Measurements from ENCODE around the genes BAX and PRRG2.

- PRO-cap, 2 experiments, result peak in 2 of 2 experiments; most common plus-strand start chr19:48873158 (in 2)
Observed at GRCh38 chr19:48873126-48873649, 967 bp downstream of the PPP1R15A start.

GRCh38 chr19:48891484-48892455, 6.8 kb downstream of the TULP2 start:
- PRO-cap, 2 experiments, result no peak in any of the 2 experiments

DNA sequence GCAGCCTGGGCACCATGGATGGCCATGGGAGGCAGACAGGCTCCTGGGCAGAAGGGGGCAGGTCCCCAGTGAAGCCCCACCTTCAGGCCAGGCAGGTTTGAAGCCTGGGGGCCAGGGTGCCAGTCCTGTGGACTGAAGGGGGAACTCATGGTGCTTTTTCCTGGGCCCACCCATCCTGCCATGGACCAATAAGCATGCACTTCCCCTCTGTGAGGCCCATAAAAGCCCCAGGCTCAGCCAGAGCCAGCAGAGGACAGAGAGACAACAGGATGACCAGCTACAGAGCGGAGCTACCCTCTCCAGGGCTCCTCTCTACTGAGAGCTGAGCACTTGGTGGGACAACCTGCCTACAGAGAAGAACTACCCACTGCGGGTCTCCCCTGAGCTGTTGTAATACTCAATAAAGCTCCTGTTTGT, 7.6 kb upstream of the BAX start:
- PRO-cap, 2 experiments, result no peak in any of the 2 experiments

GRCh38 chr19:48953822-48954375, 776 bp upstream of the BAX start:
- PRO-cap, 2 experiments, result no peak in any of the 2 experiments

- PRO-cap, 2 experiments, result peak in 2 of 2 experiments; most common plus-strand start chr19:48954903 (in 2); most common minus-strand start chr19:48954693 (in 1)
Observed at GRCh38 chr19:48954376-48955554, at the start of gene BAX. TSS of gene BAX (plus strand) at chr19:48954875.

GRCh38 chr19:49073705-49074350, 1.3 kb upstream of the KCNA7 start:
- PRO-cap, 2 experiments, result no peak in any of the 2 experiments

GRCh38 chr19:49127734-49128774, 8.7 kb downstream of the PPFIA3 start:
- PRO-cap, 2 experiments, result peak in 2 of 2 experiments; most common plus-strand start chr19:49128230 (in 1); most common minus-strand start chr19:49128079 (in 2)

DNA sequence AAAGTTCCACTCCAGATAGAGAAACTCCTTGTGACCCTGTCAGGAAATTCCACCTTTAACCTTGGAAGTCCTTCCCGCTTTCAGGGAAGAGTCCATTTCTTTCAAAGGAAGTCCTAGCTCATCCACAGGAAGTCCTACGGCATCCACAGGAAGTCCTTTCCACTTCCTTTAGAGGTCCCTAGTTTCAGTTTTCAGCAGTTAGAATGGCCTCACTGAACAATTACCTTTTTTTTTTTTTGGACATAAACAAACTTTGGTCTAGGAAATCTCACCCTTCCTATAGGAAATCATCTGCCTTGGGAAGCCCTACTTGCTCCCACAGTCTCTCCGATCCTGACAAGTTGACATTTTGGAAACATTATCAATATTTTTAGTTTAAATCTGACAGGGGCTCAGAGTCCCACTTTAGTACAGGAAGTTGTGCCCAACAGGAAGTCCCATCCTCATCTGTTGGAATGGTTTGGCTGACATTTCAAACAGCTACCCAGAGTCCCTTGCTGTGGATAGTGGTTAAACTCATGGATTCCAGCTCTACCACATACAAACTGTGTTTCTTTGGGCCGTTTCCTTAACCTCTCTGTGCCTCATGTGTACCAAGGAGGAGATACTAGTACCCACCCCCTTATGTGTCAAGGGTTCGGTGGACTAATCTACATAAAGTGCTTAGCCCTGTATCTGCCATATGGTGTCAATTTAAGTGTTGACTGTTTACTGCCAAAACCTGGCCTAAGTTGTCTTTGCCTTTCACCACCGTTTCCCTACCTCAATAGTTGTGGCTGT, 31.9 kb downstream of the TRPM4 start:
- PRO-cap, 2 experiments, result no peak in any of the 2 experiments

DNA sequence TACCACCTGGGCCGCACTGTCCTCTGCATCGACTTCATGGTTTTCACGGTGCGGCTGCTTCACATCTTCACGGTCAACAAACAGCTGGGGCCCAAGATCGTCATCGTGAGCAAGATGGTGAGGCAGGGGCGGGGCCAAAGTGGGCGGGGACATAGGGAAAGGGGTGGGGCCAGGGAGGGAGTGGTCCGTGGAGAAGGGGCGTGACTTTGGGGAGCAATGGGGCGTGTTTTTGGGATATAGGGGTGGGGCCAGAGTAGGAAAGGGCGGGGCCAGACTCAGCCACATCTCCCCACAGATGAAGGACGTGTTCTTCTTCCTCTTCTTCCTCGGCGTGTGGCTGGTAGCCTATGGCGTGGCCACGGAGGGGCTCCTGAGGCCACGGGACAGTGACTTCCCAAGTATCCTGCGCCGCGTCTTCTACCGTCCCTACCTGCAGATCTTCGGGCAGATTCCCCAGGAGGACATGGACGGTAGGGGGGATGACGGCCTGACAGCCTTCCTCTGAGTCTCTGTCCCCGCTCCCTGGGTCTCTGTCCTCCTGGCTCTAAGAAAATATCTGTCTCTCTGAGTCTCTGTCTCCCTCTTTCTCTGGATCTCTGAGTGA, 42.8 kb downstream of the TRPM4 start:
- PRO-cap, 2 experiments, result peak in 1 of 2 experiments; most common plus-strand start position 251 of the sequence (in 1)

DNA sequence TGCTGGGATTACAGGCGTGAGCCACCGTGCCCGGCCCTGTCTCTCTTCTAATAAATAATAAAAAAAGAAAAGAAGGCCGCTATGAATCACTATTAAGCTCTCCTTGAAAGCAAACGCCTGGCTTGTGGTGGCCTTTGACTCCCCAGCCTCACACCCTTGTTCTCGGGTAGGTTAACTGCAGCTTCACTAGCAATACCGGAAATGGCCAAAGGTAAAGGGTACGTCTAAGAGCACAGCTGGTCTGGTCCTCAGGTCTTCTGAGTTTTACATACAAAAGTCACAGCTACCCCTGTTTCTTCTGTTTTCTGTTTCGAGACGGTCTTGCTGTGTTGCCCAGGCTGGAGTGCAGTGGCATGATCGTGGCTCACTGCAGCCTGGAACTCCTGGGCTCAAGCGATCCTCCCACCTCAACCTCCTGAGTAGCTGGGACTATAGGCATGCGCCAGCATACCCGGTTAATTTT, 67.9 kb downstream of the TRPM4 start:
- PRO-cap, 2 experiments, result no peak in any of the 2 experiments

DNA sequence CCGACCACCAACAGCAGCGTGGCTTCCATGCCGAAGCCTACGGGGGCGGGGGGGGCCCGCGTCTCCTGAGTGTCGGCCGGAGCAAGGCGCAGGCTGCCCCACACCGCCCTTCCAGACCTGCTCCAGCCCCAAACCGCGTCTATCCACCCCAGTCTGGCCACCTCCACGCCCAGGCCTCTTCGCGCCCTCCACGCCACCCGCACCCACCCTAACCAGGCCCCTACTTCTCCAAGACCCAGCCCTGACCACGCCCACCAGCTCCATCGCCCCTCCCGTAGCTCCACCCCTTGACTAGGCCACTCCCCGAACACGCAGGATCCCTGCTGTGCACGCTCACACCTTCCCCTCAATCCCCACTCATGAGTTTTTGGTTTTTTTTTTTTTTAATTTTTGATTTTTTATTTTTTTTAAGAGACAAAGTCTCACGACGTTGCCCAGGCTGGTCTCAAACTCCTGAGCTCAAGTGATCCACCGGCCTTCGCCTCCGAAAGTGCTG, 6.3 kb downstream of the GFY start:
- PRO-cap, 2 experiments, result no peak in any of the 2 experiments

DNA sequence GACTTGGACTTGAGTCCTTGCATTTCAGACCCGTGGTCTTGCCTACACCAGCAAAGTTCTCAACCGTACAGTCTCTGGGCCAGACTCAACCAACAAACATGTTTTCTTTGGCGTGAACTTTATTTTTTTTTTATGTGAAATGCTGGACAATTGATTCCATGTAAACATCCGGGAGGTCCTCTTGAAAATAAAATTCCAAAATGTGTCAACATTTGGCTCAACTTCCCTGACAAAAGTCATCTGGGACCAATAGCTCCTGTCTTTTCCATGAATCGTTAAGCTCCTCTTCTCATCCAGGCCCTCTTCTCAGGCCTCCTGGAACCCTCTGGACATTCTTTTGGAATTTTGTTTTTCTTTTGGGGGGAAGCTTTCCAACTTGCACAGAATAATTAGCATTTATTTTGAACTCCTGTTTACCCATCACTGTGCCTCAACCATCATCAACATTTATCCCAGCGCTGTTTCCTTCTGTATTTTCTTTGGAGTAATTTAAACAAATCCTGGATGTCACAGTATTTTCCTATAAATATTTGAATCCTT, 2.8 kb downstream of the ALDH16A1 start:
- PRO-cap, 2 experiments, result no peak in any of the 2 experiments

GRCh38 chr19:49496931-49497833, 948 bp downstream of the RPS11 start:
- PRO-cap, 2 experiments, result peak in 2 of 2 experiments; most common minus-strand start chr19:49497347 (in 1)

DNA sequence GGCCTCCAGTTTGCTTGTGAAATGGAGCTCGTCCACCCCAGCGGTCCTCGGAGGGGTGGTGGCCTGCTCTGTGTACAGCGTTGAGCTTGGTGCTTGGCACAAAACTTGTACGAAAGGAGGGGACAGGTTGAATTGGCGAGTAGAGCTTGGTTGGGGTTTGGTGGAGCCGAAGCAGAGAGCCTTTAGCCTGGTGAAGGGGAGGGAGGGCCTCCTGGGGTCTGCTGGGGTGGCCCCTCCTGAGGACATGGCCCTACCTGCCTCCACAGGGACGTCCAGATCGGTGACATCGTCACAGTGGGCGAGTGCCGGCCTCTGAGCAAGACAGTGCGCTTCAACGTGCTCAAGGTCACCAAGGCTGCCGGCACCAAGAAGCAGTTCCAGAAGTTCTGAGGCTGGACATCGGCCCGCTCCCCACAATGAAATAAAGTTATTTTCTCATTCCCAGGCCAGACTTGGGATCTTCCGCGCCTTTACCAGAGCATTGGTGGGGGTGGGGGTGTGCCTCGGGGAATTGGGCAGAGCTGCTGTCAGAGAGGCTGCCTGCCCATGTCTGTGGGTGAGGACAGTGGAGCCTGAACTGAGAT, 3.1 kb downstream of the RPS11 start:
- PRO-cap, 2 experiments, result no peak in any of the 2 experiments

GRCh38 chr19:49556213-49557388, 23.8 kb downstream of the NOSIP start:
- PRO-cap, 2 experiments, result no peak in any of the 2 experiments

DNA sequence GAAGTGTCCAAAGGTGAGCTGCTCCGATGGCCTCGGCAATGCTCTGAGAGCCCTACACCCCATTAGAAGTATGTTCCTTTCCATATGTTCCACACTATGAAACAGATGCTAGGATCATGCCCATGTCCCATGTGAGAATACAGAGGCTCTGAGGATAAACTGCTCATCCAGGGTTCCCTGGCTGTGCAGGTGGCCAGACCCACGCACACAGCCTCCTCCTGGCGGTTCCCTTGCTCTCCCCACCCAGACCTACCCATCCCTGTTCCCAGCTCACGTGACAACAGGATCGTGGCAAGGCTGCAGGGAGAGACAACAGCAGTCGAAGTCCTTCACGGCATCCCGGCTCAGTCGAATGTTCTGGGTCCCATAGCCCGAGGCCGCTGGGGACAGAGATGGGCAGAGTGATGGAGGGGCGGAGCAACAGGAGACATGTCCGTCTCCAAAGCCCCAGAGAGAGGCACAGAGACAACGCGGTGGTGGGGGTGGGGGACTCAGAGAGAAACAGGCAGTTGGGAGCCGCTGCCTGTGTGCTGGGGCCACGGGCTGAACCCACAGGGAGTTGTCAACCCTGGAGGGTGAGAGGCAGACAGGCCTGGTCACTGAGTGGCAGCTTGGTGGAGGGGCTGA, 20.6 kb downstream of the NOSIP start:
- PRO-cap, 2 experiments, result no peak in any of the 2 experiments

DNA sequence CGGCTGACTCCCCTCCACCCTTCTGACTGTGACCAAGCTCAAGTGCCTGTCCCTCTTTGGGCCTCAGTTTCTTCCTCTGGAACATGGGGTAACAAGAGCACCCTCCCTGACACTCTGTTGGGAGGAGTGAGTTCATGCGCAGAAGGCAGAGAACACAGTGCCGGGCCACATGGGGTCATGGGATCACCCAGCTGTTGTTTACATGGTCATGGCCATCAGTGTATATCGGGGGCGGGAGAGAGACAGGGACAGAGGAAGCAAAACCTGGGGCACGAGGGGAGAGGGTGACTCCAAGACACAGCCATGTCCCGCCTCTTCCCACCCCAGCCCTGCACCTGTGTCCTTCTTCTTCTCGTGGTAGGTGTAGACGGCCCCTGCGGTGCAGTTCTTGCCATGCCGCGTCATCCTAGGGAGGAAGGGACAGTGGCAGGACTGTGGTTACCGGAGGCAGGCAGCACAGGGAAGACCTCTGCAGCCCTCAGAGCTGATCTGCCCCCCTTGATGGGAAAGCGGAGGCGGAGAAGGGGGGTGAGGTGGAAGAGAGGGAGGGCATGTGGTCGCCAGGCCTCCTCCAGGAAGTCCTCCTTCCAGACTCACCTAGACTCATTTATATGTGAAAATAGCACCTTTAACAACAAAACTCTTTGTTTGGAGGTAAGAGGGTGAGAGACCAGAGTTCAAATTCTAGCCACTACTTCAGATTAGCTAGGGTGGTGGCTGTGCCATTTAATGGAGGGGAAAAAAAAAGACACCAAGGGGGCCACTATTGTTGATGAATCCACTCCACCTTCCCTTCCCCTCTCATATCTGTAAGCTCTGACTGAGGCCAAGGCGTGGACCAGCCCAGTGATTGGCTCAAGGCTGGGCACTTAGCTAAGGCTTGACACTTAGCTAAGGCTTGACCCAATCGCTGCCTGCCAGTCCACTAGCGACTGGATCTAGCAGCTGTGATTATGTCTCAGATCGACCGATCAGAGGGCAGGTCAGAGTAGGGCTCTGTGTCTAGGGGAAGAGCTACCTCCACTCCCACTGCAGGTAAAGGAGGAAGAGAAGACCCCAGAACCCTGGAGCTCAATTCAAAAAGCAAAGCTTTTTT, 19.7 kb downstream of the NOSIP start:
- PRO-cap, 2 experiments, result no peak in any of the 2 experiments

DNA sequence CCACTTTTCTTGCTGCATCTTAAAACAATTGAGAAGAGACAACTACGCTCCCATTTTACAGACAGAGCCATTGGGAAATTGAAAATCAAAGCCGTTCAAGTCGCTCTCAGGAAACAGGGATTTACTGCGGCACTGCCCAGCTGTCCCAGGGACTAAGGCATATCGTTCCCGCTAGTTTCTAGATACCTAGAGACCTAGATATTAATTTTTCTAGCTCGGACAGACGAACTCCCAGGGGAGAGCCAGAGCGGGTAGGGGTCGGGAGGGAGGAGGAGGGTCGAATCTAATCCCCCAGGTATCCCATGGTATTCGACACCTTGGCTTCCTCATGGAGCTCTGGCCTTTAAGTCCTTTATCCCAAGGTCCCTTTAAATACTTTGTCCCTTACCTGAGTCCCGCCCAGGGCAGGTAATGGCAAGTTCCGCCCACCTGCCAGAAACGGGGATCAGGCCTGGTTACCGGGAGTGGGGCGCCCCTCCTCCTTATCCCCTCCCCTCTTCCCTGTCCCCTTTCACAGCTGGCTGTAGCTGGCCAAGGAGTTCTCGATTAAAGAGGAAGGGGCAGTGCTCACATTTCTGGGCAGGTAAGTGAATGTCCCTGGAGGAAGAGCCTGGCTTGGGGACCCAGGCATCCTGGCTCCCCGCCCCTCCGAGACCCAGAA, at the start of gene PRRG2:
PRRG2 (plus strand) TSS at position 418 of the 661 bp plus-strand sequence.
- PRO-cap, 2 experiments, result peak in 2 of 2 experiments; most common plus-strand start position 435 of the sequence (in 1); most common minus-strand start position 345 of the sequence (in 2)

DNA sequence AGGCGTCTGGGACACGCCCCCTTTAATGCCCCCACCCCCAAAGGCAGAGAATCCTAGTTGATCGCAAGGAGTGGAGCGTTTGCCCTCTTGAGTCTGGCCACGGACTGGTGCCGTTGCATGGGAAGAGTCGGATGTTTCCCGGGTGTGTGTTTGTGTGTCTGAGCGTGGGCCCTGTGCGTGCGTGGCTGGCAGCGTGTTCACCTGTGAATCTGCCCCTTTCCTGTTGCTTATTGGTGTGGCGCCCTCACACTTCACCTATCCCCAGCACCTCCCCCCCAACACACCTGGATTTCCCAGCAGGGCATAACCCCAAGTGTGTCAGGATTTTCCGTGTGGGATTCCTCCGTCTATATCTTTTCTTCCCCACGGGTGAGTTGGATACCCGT, 1.3 kb downstream of the PRR12 start:
- PRO-cap, 2 experiments, result peak in 2 of 2 experiments; most common minus-strand start position 211 of the sequence (in 1)

DNA sequence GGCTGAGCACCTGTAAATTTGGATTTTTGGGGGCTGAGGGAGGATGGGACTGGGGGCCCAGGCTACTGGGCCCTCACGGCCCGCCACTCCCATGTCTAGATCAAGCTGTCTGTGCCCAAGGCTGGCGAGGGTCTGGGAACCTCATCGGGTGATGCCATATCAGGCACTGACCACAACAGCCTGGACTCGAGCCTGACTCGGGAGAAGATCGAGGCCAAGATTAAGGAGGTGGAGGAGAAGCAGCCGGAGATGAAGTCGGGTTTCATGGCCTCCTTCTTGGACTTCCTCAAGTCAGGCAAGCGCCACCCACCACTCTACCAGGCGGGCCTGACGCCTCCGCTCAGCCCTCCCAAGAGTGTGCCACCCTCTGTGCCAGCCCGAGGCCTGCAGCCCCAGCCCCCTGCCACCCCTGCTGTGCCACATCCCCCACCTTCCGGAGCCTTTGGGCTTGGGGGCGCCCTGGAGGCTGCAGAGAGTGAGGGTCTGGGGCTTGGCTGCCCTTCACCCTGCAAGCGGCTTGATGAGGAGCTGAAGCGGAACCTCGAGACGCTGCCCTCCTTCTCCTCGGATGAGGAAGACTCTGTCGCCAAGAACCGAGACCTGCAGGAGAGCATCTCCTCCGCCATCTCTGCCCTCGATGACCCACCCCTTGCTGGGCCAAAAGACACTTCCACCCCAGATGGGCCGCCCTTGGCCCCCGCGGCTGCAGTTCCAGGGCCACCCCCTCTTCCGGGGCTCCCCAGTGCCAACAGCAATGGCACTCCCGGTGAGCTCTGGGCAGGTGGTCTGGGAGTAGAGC, 8.4 kb downstream of the PRR12 start:
- PRO-cap, 2 experiments, result no peak in any of the 2 experiments